Peripheral blood mononuclear cell (primary cell): Measurements from ENCODE around the genes SMURF1, ZSCAN25 and CYP3A7.

DNA sequence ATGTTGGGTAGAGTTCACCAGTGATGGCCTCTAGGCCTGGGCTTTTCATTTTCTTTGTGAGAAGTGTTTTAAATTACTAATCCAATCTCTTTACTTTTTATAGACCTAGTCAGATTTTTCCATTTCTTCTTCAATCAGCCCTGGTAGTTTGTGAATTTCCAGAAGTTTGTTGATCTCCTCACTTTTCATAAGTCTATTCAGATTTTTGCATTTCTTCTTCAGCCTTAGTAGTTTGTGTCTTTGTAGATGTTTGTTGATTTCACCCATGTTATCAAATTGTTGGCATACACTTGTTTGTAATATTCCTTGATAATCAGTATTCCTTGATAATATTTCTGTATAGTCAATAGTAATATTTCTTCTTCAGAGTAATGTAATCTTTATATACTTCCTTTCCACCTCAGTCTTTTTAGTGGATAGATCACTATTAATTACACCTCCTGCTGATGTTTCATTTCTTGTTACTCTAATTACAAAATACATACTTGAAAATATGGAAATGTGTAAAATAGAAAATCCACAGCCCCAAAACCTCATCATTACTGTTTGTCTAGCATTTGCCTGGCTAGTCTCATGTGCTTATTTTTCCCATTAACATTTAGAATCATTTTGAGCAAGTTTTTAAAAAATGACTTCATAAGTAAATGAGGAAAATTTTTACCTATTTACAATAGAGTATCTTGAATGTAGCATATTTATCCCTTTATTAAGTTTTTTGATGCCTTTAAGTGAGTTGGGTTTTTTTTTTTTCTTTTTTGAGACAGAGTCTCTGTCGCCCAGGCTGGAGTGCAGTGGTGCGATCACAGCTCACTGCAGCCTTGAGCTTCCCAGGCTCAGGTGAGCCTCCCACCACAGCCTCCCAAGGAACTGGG lies 79.3 kb downstream of the SMURF1 start:
- PRO-cap, 8 experiments = no peak in any of the 8 experiments

DNA sequence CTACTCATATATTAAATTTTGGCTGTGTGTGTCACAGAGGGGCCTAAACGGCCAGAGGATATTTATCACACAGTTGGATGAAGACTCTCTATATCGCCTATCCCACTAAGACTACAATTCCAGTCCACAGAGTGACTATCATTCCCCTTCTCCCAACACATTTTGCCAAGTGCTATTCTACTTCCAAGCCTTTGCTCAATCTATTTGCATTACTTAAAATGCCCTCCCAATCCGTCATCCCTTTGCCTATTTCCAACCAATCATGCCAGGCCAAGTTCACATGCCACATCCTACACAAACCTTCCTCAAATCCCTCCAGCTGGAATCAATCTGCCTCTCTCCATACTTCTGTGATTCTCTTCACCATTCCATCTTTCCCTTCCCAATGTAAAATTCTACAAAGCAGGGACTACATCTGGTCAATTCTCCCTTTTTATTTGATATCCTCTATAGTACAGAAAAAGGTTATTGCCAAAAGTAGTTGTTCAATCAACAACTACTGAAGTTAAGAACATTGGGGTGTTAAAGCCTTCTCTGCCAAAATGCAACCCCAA lies 38.1 kb downstream of the SMURF1 start:
- PRO-cap, 8 experiments = no peak in any of the 8 experiments

- PRO-cap, 8 experiments = peak in 8 of 8 experiments; most common plus-strand start chr7:99144192 (in 4); most common minus-strand start chr7:99144082 (in 4)
Measured at GRCh38 chr7:99143958-99144835, at the start of gene SMURF1. SMURF1 (minus strand) TSS chr7:99144108.

DNA sequence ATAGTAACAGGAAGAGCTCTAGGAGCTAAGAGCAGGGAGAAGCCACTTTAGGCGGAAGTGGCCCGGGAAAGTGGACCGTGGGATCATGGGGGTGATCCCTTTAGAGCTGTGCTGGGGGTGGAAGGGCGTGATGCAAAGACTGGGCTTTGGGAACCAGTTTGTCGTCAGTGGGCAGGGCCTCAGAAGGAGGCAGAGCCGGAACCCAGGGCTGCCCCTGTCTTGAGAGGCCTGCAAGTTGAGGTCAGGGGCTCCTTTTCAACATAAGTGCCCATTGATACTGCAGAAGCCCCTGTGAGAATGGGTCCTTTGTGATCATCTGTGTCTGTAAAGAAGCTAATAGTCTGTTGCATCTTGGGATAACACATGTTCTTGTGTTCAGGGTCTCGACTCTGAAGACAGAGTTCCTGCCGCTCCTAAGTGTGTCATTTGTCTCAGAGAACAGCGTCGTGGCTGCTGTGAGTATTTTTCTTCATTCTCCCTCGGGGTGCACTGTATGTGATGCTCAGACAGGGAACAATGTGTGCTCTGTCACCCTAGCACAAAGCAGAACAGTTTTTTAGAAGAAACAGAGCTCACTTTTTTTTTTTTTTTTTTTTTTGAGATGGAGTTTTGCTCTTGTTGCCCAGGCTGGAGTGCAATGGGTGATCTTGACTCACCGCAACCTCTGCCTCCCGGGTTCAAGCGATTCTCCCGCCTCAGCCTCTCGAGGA lies 16.4 kb upstream of the ARPC1B start:
- PRO-cap, 8 experiments = no peak in any of the 8 experiments

DNA sequence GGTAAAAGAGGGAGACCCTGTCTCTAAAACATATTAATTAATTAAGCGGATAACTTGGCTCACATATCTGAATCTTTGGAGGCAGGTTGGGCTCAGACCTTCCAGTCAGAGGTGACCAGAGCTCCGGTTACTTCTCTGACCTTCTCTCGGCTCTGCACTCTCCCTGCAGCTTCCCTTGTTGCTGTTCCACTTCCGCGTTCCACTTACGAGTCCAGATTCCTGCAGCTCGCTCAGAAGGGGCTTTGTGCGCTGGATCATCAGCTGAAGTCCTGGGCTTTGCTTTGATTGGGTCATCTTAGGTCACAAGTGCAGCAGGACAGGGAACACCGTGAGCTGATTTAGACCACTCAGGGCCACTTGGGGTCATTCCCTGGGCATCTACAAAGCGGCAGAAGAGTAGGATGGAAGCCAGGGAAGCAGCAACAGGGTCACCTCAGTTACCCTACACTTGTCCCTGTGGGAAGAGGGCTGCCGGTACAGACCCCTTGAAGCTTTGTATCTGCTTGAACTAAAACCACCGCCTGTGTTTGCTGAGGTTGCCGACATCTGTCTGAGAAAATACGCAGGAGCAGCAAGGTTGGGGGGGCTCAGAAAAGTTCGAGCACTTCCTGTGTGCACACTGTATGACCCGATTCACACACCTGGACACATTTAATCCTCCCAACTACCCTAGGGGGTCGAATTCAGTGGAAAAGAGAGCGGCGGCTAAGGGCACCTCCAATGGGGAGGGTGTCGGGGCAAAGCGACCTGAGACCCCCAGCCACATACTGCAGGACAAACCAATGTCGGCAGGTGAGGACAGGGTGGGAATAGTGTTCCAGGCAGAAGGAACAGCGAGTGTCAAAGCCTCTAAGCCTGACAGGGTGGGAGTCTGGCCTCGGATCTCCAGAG lies 1.8 kb upstream of the ARPC1B start:
- PRO-cap, 8 experiments = no peak in any of the 8 experiments

GRCh38 chr7:99392292-99392974 lies 16.0 kb downstream of the PDAP1 start:
- PRO-cap, 8 experiments = peak in 1 of 8 experiments; most common plus-strand start chr7:99392934 (in 1); most common minus-strand start chr7:99392801 (in 1)

- PRO-cap, 8 experiments = no peak in any of the 8 experiments
Measured at GRCh38 chr7:99393855-99394165, 14.6 kb downstream of the PDAP1 start.

- PRO-cap, 8 experiments = no peak in any of the 8 experiments
Measured at GRCh38 chr7:99397987-99398438, 10.4 kb downstream of the PDAP1 start.

GRCh38 chr7:99560431-99560726 lies 1.9 kb downstream of the ZNF655 start:
- PRO-cap, 8 experiments = no peak in any of the 8 experiments

DNA sequence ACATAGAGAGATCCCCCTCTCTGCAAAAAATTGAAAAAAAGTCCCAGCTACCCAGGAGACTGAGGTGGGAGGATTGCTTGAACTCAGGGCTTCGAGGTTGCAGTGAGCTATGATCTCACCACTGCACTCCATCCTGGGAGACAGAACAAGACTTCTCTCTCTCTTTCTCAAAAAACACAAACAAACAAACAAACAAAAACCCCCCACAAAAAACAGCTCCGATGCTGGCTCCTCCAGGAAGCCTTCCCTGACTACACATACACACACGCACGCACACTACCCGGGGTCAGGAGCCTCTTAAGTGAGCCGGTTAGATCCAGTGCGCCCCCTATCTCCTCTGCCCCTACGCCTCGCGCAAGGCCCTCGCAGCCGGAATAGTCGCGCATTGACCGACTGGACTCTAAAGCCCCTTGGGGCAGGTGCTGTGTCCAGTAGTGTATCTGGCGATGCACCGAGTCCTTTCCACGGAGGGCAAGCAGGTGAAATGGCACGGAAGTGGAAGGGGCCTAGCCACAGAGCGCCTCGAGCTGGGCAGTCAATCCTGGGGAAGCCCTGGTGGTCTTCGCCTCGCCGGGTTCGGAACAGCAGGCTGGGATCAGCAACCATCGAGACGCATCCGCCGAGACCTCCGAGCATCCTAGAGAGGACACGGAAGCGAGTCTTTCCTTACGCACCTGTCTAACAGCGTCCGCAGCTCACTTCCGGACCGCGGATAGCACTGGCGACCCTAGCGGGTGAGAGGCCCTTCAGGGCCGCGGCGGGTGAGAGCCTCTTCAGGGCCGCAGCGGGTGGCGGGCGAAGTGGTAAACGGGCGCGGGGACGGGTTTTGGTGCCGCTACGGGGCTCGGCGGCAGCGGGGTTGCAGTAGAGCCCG lies at the start of gene ZSCAN25:
Gene ZSCAN25, plus strand, starts transcription at position 691 of the 874 bp plus-strand sequence.
- PRO-cap, 8 experiments = peak in 8 of 8 experiments; most common plus-strand start position 749 of the sequence (in 7); most common minus-strand start position 639 of the sequence (in 8)

DNA sequence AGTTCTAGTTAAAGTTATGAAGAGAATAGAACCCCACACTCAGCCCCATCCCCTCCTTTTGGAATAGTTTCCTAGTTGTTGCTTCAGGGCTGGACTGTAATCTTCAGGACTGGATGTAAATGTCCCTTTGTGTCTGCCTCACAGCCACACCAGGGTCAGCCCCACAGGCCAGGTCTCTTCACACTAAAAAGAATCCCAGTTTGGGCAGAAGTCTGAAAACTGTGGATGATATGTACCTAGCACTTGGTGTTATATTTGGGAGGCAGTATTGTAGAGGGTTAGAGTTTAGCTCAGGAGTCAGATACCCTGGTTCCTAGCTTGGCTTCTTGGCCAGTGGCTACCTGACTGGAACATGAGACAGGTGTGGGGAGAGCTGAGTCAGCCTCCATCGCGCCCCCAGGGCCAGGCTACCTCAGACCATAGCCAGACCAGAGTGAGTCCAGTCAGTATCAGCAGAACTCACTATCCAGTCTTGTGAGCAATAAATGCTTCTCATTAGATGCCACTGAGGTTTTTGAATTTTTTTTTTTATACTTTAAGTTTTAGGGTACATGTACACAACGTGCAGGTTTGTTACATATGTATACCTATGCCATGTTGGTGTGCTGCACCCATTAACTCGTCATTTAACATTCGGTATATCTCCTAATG lies 26.1 kb downstream of the CYP3A5 start:
- PRO-cap, 8 experiments = no peak in any of the 8 experiments

DNA sequence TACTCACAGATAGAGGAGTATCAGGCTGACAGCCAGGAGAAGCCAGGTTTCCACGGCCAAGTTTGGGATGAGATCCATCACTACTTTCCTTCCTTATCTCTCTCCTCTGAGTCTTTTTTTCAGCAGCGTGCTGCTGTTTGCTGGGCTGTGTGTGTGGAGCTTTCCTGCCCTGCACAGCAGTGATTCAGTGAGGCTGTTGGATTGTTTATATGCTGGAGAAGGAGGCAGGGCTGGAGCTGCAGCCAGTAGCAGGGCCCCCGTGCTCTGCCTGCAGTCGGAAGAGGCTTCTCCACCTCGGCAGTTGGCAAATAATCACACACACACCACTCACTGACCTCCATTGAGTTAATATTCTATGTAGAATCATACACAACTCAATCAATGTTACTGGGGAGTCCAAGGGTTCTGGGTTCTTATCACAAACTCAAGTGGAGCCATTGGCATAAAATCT lies at the start of gene CYP3A7:
Gene CYP3A7, minus strand, starts transcription at position 181 of the 451 bp plus-strand sequence.
- PRO-cap, 8 experiments = no peak in any of the 8 experiments

- PRO-cap, 8 experiments = no peak in any of the 8 experiments
Measured at GRCh38 chr7:99780464-99781380, 3.3 kb downstream of the CYP3A4 start.

DNA sequence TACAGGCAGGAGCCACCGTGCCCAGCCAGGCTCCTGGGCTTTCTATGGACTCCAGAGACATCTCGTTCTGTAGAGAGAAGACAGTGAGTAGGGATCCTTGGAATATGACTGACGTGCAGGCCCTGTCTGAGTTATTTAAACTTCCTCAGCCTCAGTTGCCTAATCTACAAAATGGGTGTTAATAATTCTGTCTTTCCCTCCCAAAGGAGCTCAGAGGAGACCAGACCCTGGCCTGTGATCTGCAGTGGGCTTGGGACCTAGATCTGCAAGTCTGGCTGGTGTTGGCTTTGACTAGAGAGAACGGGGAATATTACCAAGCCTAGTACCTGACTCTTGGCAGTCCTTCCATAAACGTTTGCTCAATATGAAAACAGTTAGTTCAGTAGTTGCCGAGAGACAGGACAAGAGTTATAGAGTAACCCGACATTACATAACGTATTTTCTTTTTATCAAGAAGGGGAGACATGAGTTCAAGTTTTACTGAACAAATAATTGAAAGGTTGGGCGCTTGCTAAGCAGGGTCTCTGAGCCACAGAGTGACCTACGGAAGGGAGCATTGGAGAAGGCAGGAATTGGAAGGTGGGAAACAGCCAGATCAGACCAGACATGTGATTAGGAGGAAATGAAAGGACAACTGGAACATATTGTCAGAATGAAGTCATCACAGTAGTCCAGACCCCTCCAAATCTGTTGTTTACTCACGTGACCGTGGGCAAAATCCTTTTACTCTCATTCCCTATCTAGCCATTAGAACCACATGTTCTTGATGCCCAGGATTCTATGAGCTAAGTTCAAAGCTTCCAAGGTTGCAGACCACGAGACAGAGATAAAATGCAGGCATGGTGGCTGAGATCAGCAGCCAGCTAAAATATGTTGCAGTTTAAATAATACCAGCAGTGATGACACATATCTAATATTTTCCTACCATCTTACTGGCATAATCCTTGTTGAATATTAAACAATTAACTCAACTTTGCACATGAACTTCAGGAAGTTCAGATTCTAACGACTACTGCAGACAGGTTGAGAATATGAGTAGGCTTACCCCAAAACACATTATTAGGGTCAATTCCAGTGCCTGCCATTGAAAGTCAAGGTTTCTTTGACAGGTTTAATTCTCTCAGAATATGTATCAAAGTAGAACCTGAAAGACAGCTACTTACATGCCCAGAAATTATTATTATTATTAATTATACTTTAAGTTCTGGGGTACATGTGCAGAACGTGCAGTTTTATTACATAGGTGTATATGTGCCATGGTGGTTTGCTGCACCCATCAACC lies 11.0 kb upstream of the CYP3A4 start:
- PRO-cap, 8 experiments = no peak in any of the 8 experiments

DNA sequence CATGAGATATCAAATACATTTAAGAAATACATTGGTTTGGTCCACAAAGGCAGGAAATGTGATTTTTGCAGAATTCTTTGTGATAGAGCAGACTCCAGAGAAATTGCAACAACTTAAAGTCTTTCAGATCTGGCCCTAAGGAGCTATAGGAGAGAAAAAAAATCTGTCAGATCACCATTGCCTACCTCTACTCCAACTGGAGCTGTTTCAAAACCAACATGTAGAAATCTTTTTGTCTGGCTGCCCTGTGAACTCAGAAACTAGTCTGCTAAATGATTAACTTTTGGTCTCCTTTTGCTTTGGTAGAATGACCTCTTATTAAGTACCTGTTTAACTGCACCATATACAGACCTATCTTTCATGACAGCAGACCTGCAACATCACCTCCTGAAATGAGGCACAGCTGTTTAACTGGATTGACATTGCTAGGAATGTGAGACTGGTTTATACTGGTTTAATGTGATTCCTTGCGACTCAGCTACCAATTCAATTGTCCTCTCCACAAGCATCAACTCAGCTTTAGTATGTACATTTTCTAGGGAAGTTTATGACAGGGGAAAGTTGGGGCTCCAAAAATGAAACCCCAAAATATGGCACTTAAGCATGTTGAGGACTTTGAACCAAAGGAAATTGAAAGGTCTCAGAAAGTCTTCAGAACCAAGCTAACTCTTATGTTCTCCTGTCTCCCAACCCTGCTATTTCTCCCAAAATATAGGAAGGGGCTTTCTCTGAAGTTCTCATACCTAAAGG lies 1.8 kb downstream of the CYP3A43 start:
- PRO-cap, 8 experiments = no peak in any of the 8 experiments

GRCh38 chr7:99899611-99900157 lies 19.6 kb downstream of the TRIM4 start:
- PRO-cap, 8 experiments = no peak in any of the 8 experiments

- PRO-cap, 8 experiments = no peak in any of the 8 experiments
Measured at GRCh38 chr7:100023272-100024001, 8.0 kb downstream of the ZKSCAN1 start.

DNA sequence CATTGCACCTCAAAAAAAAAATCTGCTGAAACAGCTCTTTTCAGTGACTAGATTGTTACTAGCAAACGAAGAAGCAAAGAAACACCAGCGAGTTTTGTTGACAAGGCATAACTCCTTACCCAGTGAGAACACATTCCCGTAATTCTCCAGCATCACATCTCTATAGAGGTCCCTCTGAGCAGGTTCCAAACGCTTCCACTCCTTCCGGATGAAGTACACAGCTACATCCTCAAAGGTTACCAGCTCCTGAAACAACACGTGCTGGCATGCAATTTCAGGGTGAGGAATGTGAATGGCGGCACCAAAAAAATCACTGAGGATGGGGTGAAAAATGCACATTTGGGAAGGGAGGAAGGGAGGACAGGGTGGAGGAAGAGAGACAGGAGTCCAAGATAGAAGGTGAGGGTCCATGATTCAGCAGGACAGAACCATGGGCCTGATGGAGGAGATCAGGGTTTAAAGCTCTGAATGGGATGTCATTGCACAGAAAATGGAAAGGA lies 6.5 kb downstream of the ZNF3 start:
- PRO-cap, 8 experiments = no peak in any of the 8 experiments

DNA sequence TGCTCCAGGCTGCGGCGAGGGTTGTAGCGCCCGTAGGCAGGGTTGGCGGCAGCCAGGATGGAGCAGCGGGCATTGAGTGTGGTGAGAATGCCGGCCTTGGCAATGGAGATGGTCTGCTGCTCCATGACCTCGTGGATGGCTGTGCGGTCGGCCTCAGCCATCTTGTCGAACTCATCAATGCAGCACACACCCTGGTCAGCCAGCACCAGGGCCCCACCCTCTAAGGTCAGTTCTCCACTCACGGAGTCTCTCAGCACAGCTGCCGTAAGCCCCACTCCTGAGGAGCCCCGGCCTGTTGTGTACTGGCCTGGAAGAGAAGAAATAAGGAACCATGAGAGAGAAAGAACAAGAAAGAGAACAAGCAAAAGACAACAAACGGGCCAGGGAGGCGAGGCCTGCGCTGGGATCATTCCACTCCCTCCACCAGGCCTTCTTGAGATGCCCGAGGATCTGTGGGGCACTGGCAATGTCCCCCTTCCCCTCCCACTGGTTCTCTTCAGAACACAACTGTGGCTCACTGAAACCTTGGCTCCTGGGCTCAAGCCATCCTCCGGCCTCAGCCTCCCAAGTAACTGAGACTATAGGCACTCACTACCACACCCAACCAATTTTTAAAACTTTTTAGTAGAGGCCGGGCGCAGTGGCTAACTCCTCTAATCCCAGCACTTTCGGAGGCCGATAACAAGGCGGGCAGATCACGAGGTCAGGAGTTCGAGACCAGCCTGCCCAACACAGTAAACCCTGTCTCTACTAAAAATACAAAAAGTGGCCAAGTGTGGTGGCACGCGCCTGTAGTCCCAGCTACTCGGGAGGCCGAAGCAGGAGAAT lies 5.1 kb downstream of the MCM7 start:
- PRO-cap, 8 experiments = no peak in any of the 8 experiments

DNA sequence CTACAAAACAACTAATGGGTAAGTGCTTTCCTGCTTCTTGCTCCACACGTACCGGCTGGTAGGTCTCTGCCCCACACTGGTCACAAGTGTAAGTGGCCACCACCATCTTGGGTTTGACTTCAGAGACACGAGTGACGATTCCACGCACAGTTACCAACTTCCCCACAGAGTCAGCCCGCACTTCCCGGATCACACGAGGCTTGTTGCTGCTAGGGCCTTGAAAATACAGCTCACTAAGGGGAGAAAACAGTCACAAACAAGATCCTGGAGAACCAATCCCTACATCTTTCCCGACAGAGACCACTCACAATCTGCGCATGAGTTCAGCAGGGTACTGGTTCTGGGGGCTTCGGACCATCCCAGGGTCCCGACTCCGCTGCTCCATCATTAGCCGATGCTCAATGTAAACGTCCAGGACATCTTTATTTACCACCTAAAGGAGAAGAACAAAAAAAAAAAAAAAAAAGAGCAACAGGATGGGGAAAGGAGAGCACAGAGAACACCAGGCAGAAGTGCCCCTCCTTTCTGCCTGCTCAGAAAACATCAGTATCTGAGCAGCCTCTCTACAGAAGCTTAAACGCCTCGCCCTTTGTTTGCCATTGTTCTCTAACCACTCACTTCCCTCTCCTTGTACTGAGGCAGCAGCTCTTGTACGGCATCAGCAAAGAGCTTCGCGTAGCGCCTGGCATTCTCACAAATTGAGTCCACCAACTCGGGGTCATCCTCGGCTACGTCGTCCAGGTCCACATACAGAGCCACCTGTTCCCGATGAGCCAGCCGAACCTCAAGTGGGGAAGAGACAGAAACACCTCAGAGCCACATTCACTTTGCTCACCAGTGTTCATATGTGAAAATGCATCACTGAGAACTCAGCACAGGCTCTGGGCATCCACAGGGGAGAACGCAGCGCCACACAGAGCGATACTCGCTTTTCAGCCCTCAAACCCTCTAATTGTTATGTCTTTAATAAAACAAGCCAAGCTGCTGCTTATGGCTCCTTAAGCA lies 1.9 kb downstream of the MCM7 start:
- PRO-cap, 8 experiments = no peak in any of the 8 experiments